Skeletal muscle cell (primary cell): ENCODE data around the genes VPREB3, SLC2A11 and SUSD2.

GRCh38 chr22:23263584-23264561 is 83.6 kb downstream of the BCR start:
- RRBS = no CpG with 5 or more reads among the region's 22 CpGs

DNA sequence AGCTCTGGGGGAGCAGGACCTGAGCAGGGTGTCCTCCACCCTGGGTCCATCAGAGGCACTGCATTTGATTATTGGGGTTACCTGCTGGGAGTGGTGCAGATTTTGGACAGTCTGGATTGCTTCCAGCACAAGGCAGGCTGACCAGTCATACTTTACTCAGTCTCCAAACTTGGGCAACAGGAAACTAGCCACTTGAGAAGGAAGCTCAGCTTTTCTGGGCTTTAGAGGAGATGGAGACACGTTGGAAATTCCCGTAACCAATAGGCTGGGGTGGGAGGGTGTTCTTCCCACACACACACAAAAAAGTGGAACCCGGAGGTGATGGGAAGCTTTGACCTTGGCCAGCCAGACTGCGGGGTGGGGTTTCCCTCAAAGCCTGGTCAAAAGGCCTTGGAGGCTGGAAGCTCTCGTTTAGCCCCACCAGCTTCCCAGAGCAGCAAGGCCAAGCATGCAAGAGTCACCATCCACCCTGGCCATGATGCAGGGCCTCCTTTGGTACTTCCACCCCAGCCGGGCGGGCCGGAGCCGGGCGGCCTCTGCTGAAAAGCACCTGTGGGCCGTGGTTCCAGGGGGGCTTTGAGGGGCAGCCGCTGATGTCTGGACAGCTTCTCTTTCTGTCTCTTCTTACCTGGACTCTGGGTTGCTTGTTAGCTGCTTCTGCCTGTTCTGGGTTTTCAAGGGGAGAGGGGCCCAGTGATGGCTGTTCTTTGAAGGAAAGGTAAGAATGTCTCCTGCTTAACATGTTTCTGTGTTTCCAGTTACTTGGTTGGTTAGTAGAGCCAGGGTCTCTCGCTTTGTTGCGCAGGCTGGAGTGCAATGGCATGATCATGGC is 126.2 kb downstream of the BCR start:
- RRBS = no CpG with 5 or more reads among the region's 14 CpGs

- RRBS = 41% methylated on average over 7 of the region's 34 CpGs
Observed at GRCh38 chr22:23383244-23384503, 196.4 kb downstream of the IGLL1 start.

DNA sequence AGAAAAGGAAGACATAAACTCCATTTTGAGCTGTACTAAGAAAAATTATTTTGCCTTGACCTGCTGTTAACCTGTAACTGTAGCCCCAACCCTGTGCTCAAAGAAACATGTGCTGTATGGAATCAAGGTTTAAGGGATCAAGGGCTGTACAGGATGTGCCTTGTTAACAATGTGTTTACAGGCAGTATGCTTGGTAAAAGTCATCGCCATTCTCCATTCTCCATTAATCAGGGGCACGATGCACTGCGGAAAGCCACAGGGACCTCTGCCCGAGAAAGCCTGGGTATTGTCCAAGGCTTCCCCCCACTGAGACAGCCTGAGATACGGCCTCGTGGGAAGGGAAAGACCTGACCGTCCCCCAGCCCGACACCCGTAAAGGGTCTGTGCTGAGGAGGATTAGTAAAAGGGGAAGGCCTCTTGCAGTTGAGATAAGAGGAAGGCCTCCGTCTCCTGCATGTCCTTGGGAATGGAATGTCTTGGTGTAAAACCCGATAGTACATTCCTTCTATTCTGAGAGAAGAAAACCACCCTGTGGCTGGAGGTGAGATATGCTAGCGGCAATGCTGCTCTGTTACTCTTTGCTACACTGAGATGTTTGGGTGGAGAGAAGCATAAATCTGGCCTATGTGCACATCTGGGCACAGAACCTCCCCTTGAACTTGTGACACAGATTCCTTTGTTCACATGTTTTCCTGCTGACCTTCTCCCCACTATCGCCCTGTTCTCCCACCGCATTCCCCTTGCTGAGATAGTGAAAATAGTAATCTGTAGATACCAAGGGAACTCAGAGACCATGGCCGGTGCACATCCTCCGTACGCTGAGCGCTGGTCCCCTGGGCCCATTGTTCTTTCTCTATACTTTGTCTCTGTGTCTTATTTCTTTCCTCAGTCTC is 42.1 kb downstream of the IGLL1 start:
- RRBS = no CpG with 5 or more reads among the region's 18 CpGs

- RRBS = no CpG with 5 or more reads among the region's 13 CpGs
Observed at GRCh38 chr22:23700547-23701185, 9.9 kb downstream of the RGL4 start.

- RRBS = no CpG with 5 or more reads among the region's 5 CpGs
Observed at GRCh38 chr22:23744766-23745274, 6.1 kb downstream of the ZNF70 start.

DNA sequence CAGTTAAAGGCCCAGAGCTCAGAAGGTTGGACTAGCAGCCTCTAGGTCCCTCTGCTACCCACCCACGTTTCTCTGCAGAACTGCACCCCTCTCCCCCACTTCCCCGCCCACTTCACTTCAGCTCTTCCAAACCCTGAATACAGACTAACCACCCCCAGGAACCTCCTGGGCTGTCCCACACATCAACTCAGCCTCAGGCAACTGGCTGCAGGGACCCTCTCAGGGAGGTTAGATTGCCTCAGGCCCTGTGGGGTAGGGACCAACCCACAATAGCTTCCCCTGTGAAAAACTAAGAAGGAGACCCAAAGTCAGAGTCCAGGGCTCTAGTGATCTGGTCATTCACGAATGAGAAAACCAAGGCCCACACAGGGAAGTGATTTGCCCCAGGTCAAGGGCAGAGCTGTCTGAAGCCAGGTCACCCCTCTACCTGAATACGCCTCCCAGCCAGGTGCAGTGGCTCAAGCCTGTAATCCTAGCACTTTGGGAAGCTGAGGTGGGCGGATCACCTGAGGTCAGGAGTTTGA is 703 bp downstream of the VPREB3 start:
- RRBS = no CpG with 5 or more reads among the region's 5 CpGs

- RRBS = no CpG with 5 or more reads among the region's 2 CpGs
Observed at GRCh38 chr22:23754280-23754657, at the start of gene VPREB3. Gene VPREB3 (minus strand): TSS chr22:23754425.

- RRBS = no CpG with 5 or more reads among the region's 6 CpGs
Observed at GRCh38 chr22:23800327-23800715, 13.6 kb downstream of the SMARCB1 start.

DNA sequence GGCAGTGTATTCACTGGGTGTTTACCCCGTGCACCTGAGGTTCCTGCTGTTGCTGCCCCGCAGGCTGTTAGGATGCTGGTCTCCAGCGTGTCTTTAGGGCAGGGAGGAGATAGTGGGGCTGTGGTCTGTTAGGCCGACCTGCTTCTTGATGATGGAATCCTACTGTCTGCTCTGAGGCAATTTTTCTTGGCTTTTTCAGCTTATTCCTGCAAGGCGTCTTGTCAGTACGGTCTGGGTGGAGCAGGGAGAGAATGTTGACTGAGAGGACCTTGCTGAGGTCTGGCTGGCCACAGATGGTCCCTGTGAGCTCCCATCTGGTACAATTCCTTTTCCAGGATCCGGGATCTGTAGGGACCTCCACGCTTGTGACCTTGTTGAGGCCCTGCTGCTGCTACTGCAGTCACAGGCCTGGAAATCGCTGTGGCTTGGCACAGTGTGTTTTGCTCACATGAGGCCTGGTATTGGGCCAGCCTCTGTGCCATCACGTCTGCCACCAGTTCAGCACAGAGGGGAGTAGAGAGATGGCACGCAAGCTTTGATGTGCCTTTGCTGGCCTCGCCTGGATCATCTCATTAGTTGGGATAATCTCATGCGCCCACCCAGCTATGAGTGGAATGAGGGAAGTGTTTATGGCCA is 22.8 kb downstream of the DERL3 start:
- RRBS = no CpG with 5 or more reads among the region's 13 CpGs

- RRBS = no CpG with 5 or more reads among the region's 3 CpGs
Observed at GRCh38 chr22:23835175-23835646, 3.6 kb downstream of the DERL3 start.

- RRBS = no CpG with 5 or more reads among the region's 51 CpGs
Observed at GRCh38 chr22:23857560-23858104, at the start of gene SLC2A11. Gene SLC2A11 (plus strand): TSS chr22:23857875.

- RRBS = no CpG with 5 or more reads among the region's 17 CpGs
Observed at GRCh38 chr22:23858278-23858719, 624 bp downstream of the SLC2A11 start.

DNA sequence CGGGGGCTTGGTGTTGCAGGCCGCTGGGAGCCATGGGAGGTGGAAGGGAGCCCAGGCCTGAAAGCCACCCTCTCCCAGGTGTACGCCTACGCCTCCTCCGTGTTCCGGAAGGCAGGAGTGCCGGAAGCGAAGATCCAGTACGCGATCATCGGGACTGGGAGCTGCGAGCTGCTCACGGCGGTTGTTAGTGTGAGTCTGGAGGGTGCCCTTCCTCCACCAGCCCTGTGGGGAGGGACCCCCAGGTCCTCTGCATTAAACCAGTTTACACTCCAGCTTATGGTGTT is 11.6 kb upstream of the MIF start:
- RRBS = no CpG with 5 or more reads among the region's 14 CpGs

DNA sequence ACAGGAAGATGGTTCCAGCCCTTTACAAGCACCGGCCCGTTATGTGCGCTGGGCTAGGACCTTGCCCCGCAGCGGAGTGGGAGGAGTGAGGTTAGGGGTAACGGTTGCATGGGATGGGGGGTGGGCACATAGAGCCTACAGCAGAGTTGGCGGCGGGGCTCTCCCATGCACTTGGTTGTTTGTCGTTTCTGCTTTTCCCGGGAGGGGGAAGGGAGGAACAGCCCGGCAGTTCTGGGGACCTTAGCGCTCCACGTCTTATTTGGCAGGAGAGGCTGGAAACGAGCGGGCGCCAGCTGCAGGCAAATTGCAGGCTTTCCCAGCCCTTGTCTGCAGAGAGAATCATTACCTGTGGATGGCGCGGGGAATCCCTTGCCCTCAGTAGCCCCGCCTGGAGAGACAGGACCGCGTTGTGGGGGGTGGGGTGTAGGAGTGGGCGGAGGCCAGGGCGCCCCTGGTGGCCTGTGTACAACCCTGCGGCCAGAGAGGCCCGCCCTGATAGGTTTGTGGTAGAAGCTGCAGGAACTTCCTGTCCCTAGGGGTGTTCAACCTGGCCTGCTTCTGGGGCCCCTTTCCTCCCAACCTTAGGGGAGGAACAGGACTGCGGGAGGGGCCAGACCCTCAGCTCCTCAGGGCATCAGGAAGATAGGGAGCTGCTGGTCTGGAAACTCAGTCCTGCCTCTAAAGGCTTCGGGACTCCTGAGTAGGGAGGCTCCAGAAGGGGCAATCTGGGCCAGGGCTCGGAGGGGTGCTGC is 24.5 kb upstream of the SUSD2 start:
- RRBS = 0% methylated on average over 1 of the region's 28 CpGs

DNA sequence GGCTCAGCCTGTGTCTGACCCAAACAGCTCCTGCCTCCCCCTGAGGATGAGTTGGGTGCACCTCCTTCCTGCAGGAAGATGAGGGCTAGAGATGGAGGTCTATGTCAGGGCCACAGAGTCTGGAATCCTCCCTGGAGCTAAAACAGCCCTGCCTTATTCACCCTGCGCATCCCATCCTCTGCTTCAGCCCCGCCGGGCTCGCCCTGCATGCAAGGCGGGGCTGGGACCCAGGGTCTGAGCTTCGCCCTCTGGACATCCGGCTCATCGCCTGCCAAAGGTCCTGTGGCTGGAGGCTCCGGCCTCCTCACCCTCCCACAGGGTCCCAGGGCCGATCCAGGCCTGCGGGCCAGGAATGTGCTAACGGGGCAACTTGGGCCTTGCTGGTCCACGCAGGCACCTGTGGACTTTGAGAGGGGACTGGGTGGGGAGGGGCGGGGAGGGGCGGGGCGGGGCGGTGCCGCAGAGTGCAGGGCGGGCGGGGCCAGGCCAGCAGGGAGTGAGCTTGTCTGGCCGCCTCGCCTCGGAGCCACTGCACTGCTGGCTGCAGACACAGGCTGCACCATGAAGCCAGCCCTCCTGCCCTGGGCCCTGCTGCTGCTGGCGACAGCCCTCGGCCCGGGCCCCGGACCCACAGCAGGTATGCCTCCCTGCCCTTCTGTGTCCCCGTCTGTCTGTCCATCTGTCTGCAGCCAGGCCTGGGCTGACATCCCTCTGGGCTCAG is at the start of gene SUSD2:
Gene SUSD2, plus strand, starts transcription at position 529 of the 721 bp plus-strand sequence.
- RRBS = 63% methylated on average over 5 of the region's 28 CpGs

DNA sequence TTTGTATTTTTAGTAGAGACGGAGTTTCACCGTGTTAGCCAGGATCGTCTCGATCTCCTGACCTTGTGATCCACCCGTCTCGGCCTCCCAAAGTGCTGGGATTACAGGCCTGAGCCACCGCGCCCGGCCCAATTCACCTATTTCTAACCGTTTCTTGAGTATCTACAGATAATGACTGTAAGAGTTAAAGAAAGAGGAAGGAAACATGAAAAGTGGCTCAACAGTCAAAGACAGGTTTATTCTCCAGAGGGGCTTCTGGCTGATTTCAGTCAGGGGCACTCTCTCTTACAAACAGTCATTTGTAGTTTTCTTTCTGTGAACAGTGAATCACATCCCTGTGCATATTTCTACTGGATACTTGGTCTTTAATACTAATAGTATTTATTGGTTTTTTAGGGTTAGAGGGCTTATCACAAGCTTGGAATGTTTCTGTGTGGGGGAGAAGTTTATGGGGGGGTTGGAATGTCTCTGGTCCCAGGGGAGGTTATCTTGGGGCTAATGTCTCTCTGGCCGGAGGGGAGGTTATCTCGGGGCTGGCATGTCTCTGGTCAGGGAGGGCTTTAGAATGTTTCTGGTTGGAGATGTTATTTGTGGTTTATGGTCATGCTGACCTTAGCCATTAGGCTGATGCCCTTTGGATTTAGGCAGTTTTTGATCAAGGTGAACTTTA is 25.3 kb downstream of the SUSD2 start:
- RRBS = no CpG with 5 or more reads among the region's 12 CpGs

- RRBS = no CpG with 5 or more reads among the region's 16 CpGs
Observed at GRCh38 chr22:24246136-24246781, 1.4 kb upstream of the GGT5 start.

GRCh38 chr22:24400930-24401891 is 26.2 kb upstream of the ADORA2A start:
- RRBS = no CpG with 5 or more reads among the region's 13 CpGs

- RRBS = no CpG with 5 or more reads among the region's 5 CpGs
Observed at GRCh38 chr22:24422229-24422667, 5.2 kb upstream of the ADORA2A start.